Ascending aorta (tissue), 1 donor: ENCODE data around the genes ABHD14B, PPM1M and NISCH.

DNA sequence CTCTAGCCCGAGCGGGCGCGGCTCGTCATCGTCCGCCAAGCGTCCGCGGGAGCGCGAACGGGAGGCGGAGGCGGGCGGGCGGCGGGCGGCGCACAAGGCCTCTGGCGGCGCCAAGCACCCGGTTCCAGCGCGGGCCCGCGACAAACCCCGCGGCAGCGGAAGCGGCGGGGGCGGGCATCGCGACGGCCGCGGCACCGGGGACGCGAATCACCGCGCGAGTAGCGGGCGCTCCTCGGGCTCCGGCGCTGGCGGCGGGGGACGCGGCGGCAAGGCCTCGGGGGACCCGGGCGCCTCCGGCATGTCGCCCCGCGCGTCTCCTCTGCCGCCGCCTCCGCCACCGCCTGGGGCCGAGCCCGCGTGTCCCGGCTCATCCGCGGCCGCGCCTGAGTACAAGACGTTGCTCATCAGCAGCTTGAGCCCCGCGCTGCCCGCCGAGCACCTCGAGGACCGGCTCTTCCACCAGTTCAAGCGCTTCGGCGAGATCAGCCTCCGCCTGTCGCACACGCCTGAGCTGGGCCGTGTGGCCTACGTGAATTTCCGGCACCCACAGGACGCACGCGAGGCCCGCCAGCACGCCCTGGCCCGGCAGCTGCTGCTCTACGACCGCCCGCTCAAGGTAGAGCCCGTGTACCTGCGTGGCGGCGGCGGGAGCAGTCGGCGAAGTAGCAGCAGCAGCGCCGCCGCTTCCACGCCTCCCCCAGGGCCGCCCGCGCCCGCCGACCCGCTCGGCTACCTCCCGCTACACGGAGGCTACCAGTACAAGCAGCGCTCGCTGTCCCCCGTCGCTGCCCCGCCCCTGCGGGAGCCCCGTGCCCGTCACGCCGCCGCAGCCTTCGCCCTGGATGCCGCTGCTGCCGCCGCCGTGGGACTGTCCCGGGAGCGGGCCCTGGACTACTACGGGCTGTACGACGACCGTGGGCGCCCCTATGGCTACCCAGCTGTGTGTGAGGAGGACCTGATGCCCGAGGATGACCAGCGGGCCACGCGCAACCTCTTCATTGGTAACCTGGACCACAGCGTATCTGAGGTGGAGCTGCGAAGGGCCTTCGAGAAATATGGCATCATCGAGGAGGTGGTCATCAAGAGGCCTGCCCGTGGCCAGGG is 690 bp downstream of the RBM15B start:
- PRO-cap, result no peak

DNA sequence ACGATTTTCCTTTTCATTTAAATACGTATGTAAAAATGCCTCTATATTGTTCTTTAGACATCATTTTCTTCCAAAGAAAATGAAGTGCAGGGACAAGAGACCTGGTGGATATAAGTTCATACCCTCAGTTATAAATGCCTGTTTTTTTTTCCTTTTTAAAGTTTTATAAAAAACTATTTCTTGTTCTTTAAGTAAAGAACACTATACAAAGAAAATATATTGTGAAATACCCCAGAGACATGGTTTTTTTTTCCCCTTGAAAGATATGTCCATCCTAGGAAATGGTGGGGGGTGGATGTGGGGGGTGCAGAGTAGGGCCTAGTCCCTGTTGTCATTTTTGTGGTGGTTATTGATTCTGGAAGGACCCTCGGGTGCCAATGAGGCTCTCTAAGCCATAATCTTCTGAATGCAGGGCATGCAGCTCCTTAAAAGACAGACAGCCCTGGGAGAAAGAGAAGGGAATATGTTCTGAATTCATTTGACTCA is 7.2 kb downstream of the RBM15B start:
- PRO-cap, result no peak

- PRO-cap, result no peak
These were observed 599 bp upstream of the RAD54L2 start for GRCh38 chr3:51537820-51538419.

GRCh38 chr3:51973921-51974873 is at the start of gene ABHD14B:
ABHD14B (minus strand) TSS chr3:51974049.
- PRO-cap, result bidirectional peak, plus-strand start at chr3:51974113, minus-strand start at chr3:51974003

DNA sequence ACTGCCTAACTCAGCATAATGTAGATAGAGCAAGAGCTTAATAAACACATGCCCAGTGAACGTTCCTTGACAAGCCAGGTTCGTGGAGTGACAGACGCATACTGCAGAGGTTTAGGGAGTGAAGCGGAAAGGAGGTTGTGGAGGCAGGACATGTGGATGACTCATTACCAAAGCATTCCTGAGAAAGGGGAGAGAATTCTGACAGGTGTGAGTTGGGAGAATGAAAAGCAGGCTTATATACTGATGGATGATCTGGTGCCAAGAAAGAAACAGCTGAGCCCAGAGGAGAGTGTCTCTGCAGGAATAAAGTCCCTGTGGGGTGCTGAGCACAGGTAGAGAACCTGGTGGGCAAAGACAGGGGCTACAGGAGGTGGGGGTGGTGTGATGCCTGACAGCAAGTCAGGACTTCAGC is 2.3 kb upstream of the RPL29 start:
- PRO-cap, result no peak

DNA sequence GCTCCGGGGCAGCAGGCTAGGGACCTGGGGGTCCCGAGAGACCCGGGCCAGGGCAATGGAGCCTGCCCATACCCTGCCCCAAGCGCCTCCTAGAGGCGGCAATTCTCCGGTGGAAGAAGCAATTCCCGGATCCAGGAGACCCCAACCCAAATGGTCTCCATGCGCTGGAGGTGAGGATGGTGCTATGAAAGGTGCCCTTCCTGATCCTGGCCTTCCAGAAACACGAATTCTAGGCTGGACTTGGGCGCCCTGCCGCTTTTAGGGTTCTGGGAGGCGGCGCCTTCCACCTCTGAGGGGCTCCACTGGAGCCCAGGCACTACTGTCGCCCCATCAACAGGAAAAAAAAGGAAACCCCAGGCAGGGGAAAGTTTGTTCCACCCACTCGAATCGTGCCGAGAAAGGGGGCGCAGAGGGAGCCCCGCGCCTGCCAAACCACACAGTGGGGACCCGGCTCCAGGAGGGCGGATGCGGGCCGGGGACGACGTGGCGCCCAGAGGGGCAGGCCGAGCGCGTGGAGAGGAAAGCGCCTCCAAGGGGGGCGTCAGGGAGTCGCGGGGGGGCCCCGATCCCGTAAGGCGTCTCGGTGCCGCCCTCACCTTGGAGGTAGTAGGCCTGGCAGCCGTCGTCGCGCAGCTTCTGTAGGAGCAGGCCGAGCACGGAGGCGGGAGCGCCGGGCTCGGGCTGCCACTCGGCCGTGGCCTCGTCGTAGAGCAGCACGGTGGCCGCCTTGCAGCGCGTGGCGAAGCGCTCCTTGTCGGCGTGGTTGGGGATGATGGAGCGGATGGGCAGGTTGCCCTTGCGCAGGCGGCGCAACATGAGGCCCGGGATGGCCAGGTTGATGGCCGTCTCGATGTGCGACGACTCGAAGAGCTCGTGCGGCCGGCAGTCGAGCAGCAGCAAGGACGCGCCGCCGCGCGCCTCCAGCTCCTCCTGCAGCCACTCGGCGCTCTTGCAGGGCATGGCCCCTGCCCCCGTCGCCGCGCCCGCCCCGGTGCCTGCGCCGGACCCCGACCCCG is 809 bp downstream of the DUSP7 start:
- PRO-cap, result no peak

GRCh38 chr3:52070732-52071280 is 14.4 kb upstream of the DUSP7 start:
- PRO-cap, result bidirectional peak, plus-strand start at chr3:52071056, minus-strand start at chr3:52070923

- PRO-cap, result no peak
These were observed 752 bp downstream of the POC1A start for GRCh38 chr3:52153283-52154058.

GRCh38 chr3:52154627-52155369 is 575 bp upstream of the POC1A start:
- PRO-cap, result bidirectional peak, plus-strand start at chr3:52154895, minus-strand start at chr3:52154706

- PRO-cap, result no peak
These were observed 16.5 kb upstream of the ALAS1 start for GRCh38 chr3:52181427-52181954.

GRCh38 chr3:52240016-52240860 is 1.3 kb upstream of the TWF2 start:
- PRO-cap, result no peak

GRCh38 chr3:52244785-52245225 is 754 bp upstream of the PPM1M start:
- PRO-cap, result no peak

GRCh38 chr3:52245226-52246386 is at the start of gene PPM1M:
PPM1M (plus strand) TSS chr3:52245759.
- PRO-cap, result no peak

DNA sequence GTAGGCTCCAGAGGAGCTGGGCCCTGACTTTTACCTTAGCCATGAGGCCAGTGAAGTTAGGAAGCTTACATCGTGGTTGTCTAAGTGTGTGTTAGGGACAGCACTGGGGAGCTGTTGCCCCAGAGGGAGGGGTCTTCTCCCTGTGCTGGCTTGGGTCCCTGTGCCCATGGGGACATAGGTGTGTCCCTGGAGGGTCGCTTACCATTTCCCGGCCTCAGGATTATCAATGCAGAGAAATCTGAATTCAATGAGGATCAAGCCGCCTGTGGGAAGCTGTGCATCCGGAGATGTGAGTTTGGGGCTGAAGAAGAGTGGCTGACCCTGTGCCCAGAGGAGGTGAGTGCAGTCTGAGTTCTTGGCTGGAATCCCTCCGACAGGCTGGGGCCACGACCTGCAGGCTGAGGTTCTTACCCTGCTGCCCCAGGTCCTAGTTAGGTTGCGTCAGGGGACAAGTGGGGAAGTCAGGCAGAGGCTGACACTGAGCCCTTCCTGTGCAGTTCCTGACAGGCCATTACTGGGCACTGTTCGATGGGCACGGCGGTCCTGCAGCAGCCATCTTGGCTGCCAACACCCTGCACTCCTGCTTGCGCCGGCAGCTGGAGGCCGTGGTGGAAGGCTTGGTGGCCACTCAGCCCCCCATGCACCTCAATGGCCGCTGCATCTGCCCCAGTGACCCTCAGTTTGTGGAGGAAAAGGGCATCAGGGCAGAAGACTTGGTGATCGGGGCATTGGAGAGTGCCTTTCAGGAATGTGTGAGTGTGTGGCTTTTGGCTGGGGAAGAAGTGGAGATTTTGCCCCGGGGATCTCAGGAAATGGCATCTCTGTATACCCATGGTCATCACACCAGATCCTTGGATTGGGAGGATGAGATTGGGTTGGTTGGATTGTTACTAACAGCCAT is 1.2 kb downstream of the PPM1M start:
- PRO-cap, result no peak

GRCh38 chr3:52281767-52282529 is 3.5 kb upstream of the WDR82 start:
- PRO-cap, result no peak

DNA sequence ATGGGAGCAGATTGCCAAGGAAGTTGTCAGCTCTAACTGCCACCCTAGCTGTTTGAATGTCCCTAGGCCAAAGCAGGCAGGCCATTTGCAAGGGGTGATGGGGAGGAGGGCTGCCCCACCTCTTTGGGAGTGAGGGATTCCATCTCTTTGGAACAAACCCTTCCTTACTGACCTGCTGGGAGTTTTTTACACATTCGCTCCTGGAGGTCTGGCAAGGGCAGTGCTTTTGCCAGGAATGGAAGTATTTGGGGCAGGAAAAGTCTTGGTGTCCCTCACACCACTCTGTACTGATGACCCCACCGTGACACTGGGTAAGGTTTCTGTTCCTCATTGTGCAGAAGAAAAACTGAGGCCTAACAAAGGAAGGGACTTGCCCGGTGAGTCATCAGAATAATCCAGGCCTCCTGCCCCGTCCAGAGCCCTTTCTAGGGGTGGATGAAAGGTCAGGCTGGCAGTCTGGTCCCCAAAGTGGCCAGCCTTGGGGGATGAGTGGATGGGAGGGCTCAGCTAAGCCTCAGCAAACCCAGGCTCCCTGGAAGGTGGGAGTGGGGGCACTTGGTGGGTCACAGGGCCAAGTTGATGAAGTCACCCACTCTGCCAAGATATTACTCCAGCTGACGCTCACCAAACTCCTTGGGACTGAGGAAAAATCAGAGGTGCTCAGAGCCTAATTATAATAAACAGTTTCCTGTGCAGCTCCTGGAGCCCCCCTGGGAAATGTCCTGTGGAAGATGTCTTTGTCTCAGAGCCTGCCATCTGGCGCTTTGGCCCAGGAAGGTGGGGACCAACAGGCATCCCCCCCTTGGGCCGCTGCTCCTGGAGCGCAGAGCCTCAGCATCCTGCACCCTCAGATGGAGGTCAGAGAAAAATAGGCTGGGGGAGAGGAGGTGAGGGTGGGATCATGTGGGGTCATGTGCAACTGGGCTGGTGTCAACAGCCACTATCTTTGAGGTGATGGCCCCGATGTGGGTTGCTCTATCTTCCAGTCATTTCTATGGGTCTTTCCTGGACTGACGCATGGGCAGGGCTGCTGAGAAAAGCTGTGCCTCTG is 2.2 kb upstream of the DNAH1 start:
- PRO-cap, result no peak

DNA sequence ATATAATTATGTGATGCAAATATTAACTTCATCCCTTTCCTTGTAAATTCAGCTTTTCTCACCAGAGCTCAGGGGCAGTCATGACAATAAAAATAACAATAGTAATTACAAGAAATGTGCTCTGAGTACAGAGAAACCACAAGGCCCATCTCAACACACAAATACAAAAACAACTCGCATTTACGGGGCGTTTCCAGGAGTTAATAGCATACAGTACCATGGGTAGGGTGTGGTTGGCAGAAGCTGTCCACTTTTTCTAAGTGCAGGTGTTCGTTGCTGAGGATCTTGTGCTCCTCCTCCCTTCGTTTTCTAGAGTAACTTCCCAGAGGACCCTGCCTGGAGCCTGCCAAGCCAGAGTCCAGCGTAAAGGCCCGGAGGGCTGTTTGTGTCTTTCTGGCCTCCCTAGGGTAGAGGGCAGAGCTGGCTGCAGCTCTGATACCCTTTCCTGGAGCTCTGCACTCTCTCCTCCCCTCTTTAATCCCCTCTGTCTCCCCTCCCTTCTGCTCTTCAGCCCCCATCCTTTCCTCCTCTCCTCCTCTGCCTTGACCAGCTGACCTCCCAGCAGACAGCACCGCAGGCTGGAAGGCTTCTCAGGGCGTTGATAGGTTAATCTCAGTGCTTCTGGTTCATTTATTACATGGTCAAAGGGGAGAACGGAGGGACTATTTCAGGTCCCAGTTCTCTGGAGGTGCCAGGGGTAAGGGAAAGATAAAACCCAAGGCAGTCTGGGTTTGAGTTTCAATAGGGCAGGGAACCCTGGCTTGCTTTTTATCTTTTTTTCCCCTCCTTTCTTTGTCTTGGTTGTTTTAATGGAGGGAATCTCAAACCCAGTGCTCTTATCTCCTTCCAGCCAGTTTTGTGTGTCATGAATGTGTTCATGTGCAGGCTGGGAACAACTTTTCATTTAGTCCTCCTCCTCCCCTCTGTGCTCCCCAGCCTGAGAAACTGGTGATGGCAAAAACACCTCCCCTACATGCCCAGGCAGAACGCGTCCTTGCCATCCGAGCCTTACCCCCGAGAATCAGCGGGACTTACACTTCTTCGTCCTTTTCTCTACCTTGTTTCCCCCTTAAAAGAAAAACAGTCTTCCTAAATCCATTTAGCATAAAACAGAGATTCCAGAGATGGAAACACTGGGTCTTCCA is 11.2 kb downstream of the SEMA3G start:
- PRO-cap, result no peak

DNA sequence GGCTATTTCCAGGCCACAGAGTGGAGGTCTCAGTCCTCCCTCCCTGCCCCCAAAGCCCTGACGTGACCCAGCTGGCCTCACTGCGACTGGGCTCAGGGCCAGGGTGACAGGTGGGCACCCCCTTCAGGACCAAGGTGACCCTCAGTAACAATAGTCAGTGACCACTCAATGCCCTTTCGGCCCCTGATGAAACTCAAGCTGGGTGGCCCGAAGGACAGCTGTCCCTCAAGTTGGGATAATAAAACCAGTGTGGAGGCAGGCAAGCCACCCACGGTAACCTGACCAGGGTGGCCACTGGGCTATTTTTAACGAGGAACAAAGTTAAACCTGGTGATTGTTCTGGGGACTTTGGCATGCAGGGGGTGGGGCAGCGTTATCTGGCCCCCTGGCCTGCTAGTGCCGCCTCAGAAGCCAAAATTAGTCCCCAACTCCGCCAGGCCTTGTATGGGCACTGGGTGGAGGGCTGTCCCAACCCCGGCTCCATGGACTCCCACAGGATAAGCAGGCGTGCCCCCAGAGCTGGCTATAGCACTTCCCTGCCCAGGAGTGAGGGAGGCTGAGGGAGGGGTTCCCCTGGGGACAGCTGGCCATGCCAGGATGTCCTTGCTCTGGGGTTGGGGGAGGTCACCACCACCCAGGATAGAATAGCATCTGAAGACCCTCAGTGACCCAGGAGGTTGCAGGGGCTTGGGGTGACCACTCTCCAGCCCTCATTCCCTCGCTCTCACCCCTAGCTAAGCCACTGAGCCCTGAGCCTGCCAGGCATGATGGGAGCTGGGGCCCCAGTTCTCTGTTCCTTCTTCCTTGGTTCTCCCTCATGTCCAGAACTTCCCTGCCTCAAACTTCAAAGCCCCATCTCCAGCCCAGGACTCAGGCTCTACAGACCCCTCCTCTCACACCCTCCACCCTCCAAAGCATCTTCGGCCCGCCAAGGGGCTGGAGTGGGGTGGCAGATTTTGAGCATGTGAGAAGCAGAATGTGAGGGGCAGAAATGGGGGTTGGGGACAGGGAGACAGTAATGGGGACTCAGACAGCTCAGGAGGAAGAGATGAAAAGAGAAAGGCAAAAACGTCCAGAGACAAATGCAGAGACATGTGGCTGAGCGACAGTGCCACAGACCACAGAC is 864 bp downstream of the TNNC1 start:
- PRO-cap, result no peak

GRCh38 chr3:52455268-52456054 is at the start of gene NISCH:
NISCH (plus strand) TSS chr3:52455604.
- PRO-cap, result bidirectional peak, plus-strand start at chr3:52455604, minus-strand start at chr3:52455427

- PRO-cap, result no peak
These were observed 9.5 kb upstream of the STAB1 start for GRCh38 chr3:52485694-52485946.